Measurements from ENCODE around the genes EDA, OTUD6A and CXCR3.

DNA sequence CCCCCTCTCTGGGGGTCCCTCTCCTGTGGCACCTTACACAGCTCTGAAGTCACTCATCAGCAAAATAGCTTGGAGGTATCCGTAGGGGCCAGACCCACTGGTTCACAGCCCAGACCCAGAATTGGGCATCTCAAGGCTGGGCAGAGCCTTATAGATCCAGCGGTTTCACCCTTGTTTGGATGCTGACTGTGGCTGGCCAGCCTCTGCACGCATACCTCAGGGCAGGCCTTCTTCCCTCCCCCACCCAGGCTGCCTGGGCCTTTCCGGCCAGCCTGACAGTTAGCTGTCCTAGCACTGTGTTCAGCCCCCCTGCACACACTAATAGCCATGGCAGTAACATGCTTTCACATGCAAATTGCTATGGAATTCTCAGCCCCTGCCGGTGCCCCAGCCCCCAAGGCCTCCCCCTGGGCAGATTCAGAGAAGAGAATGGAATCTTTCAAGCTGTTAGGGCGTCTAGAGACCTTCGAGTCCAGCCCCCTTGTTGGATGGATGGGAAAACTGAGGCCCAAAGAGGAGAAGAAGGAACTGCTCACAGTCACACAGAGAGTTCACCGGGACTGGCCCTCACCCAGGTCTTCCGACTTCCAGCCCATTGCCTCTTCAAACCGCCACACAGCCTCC, 17.7 kb downstream of the EFNB1 start:
- PRO-cap: no peak

- PRO-cap: no peak
Observed at GRCh38 chrX:68869421-68869878, 40.6 kb downstream of the EFNB1 start.

DNA sequence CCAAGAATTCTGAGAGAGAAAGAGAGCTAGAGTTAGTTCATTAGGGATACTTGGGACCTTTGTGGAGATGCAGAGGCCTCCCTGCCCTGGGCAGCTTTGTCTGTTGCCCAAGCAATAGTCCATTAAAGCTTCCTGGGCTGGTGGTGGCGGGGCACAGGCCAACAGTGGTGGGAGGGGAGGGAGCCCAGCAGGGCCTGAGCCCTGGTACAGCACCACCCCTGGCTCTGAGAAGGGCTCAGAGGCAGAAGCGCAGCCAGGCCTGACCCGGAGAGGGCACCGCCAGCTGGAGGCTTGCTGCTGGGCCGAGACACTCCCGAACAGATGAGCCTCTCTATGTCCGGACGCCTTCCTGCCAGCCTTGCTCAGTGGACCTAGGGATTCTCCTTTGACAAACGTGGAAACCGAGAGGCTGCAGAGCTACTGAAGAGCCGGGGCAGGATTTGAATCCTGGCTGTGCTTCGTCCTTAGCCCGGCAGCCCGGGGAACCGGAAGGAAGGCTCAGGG, 65.4 kb downstream of the EFNB1 start:
- PRO-cap: unidirectional peak, plus-strand start at position 244 of the sequence

DNA sequence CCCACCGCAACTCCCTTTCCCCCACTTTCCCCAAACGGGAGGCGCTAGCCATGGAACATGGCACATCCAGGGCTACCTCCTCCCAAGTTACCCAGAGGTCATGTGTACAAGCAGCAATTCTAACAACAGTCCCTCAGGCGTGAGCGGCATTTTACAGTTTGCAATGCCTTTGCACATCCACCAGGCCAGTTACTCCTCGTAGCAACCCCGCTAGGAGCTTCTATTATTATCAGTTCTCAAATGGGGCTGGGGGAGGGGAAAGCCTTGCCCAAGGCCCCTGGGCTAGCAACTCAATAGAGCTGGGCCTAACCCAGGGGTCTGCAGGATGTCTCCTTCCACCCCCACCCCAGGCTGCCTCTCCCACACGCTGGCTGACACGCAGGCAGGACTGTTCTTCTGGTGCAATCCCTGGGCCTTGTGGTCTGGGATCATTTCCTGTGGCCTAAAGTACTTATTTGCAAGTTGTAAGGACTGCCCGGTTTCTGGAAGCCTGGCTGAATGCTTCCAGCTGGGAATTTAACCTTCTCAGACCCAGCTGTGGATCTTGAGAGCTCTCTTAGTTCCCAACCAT, 27.8 kb downstream of the PJA1 start:
- PRO-cap: unidirectional peak, minus-strand start at position 419 of the sequence

- PRO-cap: no peak
Observed at GRCh38 chrX:69615982-69616919, at the start of gene EDA. Gene EDA, plus strand, starts transcription at chrX:69616113.

- PRO-cap: no peak
Observed at GRCh38 chrX:69651236-69652210, 35.6 kb downstream of the EDA start.

DNA sequence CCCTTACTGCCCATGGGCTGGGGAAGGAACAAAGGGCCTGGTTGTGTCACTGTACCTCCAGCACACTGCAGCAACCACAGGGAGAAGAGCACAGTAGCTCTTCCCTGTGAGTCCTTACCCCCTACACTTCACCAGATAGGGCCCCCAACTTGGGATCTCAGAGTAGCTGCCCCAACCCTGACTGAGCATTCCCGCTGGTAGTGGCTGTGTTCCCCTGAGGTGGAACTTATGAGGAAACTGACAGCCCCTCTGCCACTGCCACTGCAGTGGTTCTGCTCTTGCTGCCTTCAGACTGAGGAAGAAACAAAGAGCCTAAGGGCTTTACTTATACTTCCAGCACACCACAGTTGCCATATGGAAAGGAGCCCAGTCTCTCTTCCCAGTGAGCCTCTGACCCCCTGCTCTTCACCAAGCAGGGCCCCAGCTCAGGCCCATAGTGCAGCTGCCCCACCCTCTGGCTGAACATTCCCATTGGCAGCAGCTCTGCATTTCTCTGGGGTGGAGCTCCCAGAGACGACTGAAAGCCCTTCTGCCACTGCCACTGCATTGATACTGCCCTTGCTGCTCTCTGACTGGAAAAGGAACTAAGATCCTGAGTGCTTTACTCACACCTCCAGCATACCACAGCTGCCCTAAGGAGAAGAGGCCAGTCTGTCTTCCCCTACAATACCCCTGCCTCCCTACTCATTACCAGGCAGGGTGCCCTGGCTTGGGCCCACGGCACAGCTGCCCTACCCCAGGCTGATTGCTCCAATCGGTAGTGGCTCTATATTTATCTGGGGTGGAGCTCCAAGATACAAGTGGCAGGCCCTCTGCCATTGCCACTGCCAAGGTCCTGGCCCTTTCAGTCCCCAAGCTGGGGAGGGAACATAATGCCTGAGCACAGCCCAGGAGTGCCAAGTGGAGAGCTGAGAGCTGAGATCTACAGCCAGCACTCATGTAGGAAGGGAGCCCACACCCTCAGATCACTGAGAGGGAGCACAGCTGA, 36.2 kb downstream of the AWAT2 start:
- PRO-cap: bidirectional peak, plus-strand start at position 847 of the sequence, minus-strand start at position 682 of the sequence

DNA sequence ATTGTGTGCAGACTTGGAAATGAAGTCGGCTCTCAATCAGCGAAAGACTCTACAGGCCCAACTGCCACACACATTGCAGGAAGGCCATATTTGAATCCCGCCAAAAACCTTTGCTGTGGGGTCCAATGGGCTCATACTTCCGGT, 272 bp upstream of the OTUD6A start:
- PRO-cap: no peak

DNA sequence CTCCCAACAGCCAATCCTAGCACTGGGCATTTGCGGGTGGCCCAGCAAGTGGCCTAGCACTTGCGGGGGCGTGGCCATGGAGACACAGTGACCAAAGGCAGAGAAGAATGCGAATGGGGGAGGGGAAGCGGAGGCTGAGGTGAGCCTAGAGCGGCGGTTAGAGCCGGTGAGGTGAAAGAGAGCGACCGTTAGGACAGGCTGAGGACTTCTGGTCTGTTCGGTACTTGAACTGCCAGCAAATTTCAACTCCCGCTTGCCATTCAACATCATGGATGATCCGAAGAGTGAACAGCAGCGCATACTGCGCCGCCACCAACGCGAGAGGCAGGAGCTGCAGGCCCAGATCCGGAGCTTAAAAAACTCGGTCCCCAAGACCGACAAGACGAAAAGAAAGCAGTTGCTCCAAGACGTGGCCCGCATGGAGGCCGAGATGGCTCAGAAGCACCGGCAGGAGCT, at the start of gene OTUD6A:
Gene OTUD6A (plus strand): TSS at position 201 of the 456 bp plus-strand sequence.
- PRO-cap: no peak

DNA sequence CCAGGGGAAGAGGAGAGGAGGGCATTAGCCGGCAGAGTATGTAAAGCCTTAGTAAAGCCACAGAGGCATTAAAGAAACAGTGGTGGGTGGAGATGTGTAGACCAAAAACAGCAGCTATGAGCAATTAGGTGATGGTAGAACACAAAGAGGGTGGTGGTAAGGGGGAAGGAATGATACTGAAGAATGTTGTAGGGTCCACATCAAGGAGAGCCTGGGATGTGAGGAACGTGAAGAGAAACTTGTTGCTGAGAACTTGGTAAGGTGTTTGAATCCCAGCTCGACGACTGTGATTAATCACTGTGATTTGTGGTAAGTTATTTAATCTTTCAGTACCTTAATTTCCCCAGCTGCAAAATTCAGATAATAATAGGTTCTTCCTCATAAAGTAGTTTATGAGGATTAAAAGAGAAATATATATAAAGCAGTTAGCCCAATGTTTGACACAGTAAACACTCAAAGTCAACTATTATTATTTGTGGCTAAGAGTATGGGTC, 2.4 kb downstream of the IGBP1 start:
- PRO-cap: no peak

- PRO-cap: no peak
Observed at GRCh38 chrX:70171609-70171981, 5.7 kb upstream of the DGAT2L6 start.

DNA sequence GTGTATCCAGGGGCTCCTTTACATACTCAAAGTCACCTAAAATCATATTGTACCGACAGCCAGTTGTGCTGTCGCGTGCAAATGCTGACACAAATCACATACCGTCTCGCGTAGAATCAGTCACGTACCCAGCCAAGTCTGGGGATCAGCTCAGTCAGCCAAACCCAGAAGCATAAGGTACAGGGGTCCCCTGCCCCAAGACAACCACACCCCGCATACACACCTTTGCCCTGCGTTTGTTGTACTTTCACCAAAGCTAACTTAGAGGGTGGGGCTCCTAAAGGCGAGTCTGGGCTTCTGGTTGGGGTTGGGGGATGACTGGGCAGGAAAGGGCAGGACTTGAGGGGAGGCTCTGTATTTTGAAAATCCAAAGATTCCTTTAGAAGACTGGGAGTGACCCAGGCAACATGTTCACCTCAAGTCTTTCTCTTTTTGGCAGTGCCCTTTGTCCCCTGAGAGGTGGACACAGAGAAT, 845 bp downstream of the GDPD2 start:
- PRO-cap: no peak

GRCh38 chrX:71112687-71113024, 1.3 kb upstream of the IL2RG start:
- PRO-cap: no peak

- PRO-cap: no peak
Observed at GRCh38 chrX:71144005-71144564, 556 bp upstream of the NLGN3 start.

GRCh38 chrX:71181437-71182430, 37.1 kb downstream of the NLGN3 start:
- PRO-cap: bidirectional peak, plus-strand start at chrX:71182282, minus-strand start at chrX:71182076

DNA sequence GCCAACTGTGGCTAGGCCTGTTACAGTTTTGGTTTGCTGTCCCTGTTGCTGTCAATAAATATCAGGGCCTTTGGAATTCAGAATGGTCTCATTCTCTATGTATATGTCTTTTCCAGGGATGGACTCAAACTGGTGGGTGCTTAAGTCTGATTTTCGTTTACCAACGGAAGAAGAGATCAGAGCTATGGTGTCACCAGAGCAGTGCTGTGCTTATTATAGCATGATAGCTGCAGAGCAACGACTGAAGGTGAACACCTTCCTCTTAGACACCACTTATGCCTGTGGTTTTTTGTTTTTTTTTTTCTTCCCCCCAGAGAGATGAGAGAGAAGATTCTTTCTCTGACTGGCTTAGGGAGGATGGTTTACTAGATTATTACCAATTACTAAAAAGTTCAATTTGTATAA, 22.5 kb downstream of the TAF1 start:
- PRO-cap: no peak

DNA sequence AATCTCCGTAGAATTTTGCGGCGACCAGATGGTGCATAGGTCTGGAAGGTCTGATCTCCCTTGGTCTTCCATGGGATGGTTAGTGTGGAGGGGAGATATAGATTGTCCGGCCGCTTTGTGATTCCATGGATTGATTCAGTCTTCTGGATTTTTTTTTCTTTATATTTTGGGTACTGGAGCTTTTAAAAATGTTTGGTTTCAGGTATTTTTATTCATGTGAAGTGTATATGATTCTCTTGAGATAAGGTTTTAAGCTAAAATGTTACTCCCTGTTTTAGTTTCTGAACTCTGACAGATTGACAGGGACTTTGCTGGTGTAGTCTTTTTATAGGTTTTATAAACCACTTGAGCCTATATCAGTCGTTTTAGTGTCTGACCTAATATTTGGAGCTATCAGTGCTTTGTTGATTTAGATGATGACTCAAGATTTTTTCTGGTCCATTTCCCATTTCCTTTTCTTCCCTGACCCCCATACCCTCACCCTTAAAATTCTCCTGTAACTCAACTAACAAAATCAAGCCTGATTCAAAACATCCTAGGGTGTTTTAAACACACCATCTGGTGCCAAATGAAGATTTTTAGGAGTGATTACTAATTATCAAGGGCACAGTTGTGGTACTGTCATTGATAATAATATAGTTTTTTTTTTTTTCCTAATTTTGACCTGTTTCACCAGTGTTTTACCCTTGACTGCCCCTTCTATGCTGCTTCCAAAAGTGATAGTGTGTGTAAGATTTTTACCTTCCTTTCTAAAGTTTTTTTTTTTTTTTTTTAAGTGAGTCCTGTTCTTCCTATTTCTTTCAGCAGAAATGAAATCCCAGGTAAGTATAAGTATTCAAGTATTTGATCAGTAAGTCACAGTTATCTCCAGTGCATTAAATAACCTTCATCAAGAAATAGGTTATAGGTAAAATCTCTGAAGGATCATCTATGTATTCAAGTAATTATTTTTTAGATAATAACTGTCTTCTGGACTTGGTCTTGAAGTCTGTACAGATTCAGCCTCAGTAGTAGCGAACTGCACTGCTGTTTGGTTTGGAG, 3.9 kb upstream of the GCNA start:
- PRO-cap: no peak

DNA sequence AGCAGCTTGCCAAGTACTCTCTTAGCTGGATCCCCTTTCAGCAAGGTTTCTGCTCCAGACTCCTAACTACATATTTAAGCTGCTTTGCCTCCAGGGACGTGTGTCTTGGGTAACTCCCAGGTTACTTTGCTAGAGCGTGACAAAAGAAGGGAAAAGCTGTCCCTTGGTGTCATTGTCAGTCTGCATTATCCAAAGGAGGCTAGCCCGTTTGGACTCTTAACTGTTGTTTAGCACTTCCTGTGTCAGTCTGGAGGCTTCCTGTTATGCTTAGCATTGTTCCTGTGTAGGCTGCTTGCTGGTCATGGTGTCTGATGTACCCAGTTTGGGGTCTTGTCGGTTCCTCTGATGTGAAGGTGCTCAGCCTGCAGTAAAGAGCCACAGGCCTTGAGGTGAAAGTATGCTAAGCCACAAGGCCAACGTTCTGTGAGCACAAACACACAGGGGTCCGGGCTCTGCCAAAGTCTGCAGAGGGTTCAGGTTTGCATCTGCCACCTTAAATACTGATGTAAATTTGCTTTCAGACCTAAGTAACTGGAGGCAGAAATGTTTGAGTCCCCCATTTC, 11.5 kb downstream of the CXCR3 start:
- PRO-cap: no peak

GRCh38 chrX:71618330-71619010, at the start of gene CXCR3:
Gene CXCR3, minus strand, starts transcription at chrX:71618511.
- PRO-cap: no peak

GRCh38 chrX:71622439-71623215, 4.3 kb upstream of the CXCR3 start:
- PRO-cap: no peak

Data from left cardiac atrium (tissue), 1 donor.